Epidermal melanocyte (primary cell): Measurements from ENCODE around the genes STPG2, METAP1 and ADH1B.

DNA sequence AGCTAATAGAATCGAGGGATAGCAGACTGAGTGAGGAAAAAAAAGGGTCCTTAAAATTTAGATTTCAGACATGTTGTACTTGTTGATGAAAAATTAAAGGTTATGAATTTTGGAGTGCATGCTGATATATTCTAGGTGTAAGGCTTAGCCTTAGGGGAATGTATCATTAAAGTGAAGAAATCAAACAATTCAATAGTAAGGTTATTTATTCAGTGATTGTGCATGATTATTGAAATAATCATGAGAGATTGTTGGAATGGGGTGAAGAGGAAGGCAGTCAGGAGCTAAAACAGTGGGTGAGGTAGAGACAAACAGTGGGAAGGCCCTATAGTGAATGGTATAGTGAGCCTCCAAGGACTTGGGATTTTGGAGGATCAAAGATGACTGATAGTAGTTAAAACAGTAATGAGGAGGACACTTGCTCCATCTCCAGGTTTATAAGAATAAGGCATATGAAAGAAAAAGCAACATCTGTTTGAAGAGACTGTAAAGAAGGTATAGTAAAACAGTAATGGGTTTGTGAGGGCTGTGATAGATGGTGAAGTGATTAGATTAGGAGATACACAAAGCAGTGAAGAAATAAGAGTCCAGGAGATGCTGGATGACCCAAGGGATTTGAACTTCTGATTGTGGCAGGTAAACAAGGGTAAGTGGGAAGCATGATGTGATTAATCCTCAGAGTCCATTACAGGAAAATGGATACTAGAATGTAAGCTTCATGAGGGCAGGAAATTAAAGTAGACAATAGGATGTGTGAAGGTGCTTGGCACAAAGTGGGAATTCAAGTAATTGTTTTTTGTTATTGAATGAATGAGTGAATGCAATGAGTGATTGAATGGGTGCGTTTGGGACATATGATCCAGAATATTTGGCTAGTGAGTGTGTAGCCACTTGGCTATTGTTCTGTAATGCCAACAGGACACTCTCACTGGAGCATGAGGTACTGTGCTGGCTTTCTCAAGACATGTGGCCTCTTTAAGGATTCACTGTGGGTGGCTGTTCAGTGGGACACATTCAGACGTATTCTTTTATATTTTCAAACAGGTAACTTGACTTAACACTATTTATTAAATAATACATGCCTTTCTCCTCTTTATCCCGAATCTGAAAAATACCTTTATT, 148.1 kb downstream of the PDLIM5 start:
- RRBS: no CpG with 5 or more reads among the region's 4 CpGs

DNA sequence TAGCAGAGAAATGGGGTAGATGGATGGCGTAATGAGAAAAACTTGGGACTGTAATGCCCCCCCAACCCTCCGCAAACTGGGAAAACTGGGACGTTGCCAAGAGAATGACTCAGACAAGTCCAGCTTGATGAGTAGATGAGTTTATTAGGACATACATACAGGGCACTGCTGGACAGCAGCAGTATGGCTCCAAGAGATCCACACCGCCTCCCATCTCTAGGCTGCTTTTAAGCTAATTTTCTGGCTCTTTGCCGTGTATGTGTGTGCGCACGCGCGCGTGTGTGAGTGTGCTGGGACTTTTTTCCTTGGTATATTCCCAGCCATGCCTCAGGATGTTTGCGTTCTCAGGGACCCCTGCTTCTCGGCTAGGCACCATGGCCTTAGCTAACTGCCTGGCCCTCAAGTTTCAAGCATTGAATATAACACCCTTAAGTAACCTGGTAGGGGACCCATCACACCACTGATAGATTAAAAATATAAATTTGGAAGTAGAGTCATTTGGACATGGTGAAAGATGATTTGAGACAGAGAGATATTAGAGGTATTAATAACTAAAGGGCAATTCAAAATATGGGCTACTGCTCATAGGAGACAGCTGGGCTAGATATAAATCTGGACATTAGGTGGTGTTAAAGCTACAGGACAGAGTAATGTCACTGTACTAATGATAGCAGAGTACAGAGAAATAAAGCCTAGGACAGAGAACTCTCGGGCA, 151.8 kb downstream of the PDLIM5 start:
- RRBS: no CpG with 5 or more reads among the region's 13 CpGs

DNA sequence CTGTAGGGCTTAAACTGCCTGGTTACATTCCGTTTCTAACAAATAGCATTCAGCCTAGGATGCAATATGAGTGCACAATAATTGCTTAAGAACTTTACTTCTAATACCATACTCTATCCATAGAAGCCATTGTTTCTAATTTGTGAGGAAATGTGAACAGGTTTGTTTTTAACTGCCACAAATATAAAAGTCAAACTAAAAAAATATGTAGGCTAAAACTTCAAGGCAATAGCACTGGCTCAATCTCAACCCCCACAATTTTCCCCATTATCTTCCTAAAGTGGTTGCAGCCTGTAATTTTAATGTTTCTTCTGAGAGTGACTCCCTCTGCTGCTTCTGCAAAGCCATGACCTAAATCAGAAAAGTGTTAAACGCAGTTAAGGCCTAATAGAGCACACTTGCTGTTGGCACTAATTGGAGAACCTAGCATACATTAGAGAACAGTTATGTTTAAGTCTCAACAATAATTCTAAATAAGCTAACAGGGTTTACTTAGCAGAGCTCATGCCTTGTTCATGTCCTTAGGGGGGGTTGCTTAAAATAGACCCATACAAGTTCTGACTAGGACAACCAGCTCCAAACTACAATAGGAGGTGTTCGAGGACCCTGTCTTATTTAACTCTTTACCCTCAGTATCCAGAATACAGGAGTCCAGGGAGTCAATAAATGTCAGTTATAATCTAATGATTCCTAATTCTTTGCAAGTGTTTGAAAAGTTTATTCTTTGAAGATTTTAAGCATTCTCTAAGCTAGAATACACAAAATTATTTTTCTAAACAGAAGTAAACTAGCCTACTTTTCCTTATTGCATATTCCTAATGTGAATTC, 4.0 kb downstream of the UNC5C start:
- RRBS: no CpG with 5 or more reads among the region's 3 CpGs

DNA sequence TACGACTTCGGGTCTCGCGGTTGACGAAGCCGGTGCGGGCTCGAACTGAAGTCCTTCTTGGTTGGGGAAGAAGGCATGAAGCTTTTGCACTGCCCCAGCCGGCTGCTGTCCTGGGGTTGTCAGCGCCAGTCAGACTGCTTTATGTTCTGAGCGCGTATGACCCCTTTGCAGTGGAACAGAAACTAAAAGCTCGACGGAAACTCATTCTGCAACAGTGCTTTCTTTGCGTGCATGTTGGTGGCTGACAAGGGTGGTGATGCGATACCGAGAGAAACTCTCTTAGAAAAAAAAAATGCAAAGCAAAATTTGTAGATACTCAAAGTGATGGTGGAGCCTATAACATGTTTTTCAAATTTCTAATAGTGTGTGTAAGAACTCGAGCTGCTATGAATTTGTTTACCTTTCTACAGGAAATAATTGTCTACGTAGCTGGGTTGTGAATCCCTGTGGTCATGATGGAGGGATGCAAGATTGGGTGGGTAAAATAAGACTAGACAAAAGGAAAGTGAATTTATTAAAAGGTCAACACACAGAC, 1.1 kb upstream of the UNC5C start:
- RRBS: 3% methylated on average over 9 of the region's 19 CpGs

DNA sequence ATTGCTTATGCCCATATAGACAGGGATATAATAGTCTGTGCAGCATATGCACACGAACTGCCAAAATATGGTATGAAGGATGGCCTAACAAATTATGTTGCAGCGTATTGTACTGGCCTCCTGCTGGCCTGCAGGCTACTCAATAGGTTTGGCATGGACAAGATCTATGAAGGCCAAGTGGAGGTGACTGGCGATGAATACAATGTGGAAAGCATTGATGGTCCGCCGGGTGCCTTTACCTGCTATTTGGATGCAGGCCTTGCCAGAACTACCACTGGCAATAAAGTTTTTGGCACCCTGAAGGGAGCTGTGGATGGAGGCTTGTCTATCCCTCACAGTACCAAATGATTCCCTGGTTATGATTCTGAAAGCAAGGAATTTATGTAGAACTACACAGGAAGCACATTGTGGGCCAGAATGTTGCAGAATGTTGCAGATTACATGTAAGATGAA, 117.7 kb downstream of the STPG2 start:
- RRBS: no CpG with 5 or more reads among the region's 5 CpGs

DNA sequence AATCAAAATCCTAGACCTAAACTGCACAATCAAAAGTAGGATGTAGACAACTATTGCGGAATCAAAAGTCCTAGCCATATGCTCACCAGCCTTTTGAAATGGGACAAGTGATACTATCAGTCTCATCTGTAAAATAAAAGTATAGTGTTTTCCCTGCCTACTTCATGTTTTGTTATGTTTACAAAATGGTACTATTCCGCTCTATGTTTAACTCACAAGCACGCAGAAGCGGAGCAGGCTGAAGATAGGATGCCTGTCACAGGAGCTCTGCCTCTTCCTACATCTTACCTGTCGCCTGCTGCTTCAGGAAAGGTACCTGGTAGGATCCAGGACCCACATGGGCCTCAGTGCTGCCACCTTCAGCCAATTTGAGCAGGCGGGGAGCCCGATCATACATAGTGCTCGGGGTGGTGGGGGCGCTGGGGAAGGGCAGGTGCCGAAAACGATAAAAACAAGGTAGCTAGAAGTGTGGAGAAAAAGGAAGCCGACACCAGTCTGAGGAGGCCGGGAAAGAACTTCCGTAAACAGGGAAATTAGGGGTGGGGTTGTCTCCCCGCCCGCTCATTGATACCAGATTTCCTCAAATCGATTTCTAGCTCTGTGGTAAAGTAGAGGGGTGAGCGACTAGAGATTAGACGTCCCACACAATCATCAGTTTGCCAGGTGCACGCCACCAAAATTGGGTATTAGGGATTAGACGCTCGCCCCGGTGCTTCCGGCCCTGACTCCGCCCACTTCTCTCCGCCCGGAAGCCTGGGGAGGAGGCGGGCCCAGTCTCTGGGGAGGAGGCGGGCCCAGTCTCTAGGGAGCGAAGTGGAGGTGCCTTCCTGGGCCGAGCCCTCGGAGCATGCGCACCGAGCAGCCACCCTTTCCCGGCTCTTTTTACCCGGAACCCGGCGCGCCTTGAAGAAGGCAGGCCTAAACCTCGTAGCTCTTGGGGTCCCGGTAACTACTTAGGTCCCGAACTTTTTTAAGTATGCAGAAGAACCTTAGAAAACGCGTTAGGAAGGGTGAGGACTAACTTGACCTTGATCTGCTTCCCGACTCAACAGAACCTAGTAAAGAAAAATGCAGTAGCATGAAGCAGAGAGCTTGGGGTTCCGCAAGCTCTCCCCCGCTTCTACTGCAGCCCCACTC, at the start of gene STPG2:
Gene STPG2, minus strand, starts transcription at position 723 of the 1,137 bp plus-strand sequence.
- RRBS: 7% methylated on average over 7 of the region's 47 CpGs

DNA sequence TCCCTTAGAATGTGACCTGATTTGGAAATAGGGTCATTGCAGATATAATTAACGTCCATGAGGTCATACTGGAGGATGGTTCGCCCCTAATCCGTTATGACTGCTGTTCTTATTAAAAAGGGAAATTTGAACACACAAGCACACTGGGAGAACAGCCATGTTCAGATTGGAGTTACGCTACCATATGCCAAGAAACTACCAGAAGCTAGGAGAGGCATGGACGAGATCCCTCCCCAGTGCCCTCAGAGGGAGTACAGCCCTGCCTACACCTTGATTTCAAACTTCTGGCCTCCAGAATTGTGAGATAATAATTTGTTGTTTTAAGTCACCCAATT, 1.8 kb upstream of the RAP1GDS1 start:
- RRBS: no CpG with 5 or more reads among the region's 5 CpGs

DNA sequence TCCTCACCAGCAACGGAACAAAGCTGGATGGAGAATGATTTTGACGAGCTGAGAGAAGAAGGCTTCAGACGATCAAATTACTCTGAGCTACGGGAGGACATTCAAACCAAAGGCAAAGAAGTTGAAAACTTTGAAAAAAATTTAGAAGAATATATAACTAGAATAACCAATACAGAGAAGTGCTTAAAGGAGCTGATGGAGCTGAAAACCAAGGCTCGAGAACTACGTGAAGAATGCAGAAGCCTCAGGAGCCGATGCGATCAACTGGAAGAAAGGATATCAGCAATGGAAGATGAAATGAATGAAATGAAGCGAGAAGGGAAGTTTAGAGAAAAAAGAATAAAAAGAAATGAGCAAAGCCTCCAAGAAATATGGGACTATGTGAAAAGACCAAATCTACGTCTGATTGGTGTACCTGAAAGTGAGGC, 59.7 kb downstream of the RAP1GDS1 start:
- RRBS: no CpG with 5 or more reads among the region's 10 CpGs

- RRBS: no CpG with 5 or more reads among the region's 3 CpGs
Observed at GRCh38 chr4:98398518-98399225, 137.5 kb downstream of the RAP1GDS1 start.

- RRBS: no CpG with 5 or more reads among the region's 2 CpGs
Observed at GRCh38 chr4:98399790-98400519, 138.8 kb downstream of the RAP1GDS1 start.

GRCh38 chr4:98447605-98448002, 186.4 kb downstream of the RAP1GDS1 start:
- RRBS: no CpG with 5 or more reads among the region's 5 CpGs

GRCh38 chr4:98472016-98472610, 186.3 kb downstream of the TSPAN5 start:
- RRBS: no CpG with 5 or more reads among the region's 15 CpGs

GRCh38 chr4:98625986-98626849, 32.2 kb downstream of the TSPAN5 start:
- RRBS: no CpG with 5 or more reads among the region's 8 CpGs

DNA sequence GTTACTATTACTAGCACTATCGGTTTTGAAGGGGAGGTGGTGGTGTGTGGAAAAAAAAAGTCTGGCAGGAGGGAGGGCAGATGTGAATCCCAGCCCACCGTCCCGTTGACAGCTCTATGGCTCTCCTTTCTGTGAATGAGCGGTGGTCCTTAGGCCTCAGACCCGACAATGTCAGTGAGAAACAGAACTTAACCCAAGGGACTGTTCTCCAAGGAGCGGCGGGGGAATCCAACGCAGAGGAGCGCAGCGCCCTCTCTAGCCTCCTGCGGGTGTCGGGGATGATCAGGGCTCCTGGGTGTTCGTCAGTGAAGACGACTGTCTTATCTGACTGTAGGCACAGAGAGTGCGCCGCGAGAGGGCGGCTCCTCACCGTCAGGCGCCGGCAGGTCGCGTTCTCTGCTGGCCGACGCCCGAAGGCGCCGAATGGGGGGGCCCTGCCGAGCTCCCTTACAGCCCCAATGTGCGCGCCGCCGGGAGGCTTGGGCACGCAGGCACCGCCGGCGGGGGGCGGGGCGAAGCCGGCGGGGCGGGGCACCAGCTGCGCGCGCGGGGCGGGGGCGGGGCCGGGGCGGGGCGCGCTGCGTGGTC, 418 bp upstream of the METAP1 start:
- RRBS: 2% methylated on average over 11 of the region's 53 CpGs

DNA sequence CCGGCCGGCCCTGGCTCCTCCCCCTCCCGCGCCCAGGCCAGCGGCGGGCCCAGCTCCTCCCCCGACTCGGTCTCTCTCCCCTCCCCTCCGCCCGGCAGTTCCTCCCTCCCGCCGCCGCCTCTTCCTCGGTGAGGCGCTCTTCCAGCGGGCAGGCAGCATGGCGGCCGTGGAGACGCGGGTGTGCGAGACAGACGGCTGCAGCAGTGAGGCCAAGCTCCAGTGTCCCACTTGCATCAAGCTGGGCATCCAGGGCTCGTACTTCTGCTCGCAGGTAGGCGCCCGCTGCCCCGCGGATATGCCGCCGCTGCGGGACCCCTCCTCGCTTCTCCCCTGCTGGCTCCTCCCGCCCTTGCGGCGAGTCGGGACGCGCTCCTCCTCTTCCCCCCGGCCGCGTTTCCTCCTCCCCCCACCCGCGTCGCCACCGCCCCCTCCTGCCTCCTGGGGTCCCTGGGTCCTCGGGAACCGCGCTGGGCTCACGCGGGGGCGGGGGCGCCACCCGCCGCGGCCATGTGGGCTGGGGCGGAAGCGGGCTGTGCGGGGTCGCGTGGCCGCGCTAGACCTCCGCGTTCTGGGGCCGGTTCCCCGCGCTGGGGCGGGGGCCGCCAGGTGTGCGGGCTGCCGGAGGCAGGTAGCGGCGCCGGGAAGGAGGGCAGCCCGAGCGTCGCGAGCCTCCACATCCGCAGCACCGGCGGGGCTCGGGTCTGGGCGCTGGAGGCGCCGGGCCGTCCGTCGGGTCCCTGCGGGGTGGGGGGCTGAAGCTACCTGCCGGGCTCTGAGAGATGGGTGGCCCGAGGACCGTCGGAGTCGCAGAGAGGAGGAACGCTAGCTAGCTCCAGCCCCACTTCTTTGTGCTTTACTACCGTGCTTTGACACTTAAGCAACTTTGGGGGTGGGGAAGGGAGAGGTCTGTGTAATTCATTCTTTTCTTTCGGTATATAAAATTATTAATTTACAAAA, at the start of gene METAP1:
Gene METAP1, plus strand, starts transcription at position 125 of the 957 bp plus-strand sequence.
- RRBS: 5% methylated on average over 24 of the region's 97 CpGs

DNA sequence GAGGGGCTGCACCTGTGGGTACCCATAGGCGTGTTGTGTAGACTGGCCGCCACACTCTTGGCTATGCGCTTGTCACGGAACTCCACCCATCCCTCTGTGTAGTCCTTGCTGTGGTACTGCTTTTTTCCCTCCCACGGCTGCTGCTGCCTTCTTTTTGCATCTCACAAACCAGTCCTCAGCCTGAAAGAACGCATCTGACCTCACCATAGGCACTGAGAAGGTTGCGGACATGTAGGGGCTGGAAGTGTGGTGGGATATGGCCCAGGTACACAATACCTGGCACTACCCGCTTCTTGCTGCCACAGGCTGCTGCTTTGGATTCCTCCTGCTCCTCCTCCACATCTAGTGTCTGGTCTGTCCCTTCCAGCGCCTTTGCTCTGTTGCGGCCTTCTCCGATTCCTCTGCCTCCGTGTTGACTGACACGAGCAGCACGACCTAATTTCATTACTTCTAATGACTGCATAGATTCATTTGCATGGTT, 27.2 kb downstream of the METAP1 start:
- RRBS: no CpG with 5 or more reads among the region's 14 CpGs

GRCh38 chr4:99307711-99308210, 13.4 kb downstream of the ADH1B start:
- RRBS: no CpG with 5 or more reads among the region's 4 CpGs

- RRBS: no CpG with 5 or more reads among the region's 6 CpGs
Observed at GRCh38 chr4:99321211-99321972, at the start of gene ADH1B. ADH1B (minus strand) TSS chr4:99321401.

GRCh38 chr4:99344549-99345409, 7.8 kb downstream of the ADH1C start:
- RRBS: no CpG with 5 or more reads among the region's 12 CpGs

GRCh38 chr4:99404362-99405238, 30.5 kb downstream of the ADH7 start:
- RRBS: no CpG with 5 or more reads among the region's 5 CpGs